SEM (cell line): Measurements from ENCODE around the genes FGB and FGG.

DNA sequence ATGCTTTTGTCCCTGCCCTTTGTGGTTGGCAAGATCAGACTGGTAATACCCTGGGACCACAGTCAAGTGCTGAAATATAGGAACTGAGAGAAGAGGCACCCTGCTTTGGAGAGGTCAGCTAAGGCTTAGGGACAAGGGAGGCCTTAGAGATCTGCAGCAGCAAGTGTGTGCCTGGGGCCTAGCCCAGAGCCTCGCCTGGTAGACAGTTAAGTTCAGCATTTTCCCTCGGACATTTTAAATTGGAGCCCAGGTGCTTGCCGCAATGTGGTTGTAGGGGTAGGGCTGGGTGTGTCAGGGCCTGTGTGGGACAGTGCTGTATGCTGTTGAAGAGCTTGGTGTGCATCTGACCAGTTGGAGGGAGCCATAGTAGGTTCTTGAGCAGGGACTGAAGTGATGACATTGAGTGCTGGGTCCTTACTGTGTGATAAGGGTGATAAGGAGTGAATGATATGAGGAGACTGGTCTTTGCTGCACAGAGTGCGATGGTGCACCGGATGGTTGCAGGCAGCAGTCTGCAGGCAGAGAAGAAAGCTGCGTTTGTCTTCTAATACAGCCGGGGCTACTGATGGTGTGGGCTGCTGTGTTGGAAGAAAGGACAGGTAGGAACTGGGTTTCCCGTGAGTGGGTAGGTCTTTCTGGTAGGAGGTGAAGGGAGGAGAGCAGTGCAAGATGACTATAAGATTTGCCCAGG lies 6.8 kb downstream of the TMEM131L start:
- PRO-cap, result no peak

- PRO-cap, result no peak
Measured at GRCh38 chr4:153532504-153532981, 66.4 kb downstream of the TMEM131L start.

DNA sequence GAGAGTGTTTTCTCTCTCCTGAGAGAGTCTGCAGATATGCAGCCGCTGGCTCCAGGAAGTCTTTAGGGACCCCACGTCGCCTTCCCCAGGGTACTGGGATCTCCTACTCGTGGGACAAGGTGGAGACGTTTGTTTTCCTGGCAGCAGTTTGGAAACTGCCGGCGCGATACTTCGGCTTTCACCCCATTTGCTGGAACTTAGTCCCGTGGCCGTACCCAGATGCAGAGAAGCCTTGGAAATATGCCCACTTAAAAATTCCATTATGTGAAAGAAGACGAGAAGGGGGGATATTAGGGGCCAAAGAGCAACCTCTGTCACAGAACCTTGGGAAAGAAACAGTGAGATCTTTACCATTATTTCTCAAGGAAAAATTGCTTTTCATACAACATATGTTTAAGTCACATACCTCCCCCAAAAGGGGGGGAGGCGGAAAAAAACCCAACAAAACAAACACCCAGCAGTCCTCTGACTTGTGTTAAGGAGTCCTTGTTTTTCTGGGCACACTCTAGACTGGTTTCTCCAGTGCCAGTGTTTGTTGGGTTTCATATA lies 72.7 kb downstream of the TMEM131L start:
- PRO-cap, result no peak

GRCh38 chr4:153554701-153555122 lies 88.6 kb downstream of the TMEM131L start:
- PRO-cap, result no peak

GRCh38 chr4:153781783-153782467 lies 7.0 kb downstream of the SFRP2 start:
- PRO-cap, result no peak

DNA sequence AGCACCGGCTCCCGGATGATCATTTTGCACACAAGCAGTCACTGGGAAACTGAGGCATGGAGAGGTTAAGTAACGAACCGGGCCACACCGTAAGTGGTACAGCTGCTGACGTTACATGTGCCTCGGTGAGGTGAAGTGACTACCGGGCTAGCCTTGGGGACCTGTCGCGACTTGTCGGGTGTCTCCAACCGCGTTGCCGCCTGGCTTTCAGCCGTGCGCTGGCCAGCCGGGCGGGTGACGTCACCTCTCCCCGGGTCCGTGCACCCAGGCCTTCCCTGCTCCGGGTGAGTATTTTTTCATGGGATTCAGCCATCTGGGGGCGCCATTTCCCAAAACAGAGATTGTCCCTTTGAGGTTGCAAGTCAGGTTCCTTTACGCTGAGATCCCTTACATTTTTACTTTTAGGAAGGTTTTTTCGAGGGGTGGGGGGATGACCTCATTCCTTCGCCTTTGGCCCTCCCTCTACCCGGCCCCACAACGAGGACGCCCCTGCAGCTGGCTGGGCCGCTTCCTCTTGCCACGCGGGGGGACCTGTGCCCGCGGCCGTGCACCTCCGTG lies 3.4 kb upstream of the SFRP2 start:
- PRO-cap, result no peak

DNA sequence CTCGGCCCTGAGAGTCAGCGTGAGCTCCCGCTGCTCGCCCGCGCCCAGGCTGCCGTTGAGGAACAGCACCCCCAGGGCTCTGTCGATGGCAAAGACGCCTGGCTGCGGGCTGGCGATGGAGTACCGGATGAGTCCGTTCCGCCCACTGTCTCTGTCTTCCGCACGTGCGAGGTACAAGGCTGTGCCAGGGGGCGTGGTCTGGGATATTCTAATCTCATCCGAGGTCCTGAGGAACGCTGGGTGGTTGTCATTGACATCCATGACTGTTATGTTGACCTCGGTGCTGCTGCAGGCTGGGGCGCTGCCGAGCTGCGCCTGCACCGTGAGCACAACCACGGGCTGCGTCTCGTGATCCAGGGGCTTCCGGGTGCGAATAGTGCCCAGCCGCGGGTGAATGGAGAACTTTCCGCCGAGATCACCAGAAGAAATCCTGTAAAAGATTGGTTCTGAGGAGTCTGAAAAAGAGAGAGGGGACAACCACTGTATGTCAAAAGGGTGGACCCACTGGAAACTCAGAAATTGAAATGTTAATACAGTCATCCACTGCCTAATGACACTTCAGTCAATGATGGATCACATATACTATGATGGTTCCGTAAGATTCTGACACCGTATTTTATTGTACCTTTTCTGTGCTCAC lies 158.4 kb downstream of the DCHS2 start:
- PRO-cap, result bidirectional peak, plus-strand start at position 370 of the sequence, minus-strand start at position 96 of the sequence

- PRO-cap, result no peak
Measured at GRCh38 chr4:154406916-154407115, 84.8 kb downstream of the DCHS2 start.

DNA sequence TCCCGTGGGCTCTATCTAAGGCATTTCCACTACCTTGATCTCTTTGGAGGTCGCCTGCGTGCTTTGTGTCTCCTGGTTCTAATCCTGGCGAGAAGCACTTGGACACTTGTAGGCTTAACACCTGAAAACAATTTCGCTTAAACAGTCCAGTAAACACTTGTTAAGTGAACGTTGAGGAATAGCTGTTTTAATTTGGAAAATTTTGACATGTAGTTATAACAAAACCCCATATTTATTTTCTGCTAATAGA lies 416 bp upstream of the PLRG1 start:
- PRO-cap, result no peak

DNA sequence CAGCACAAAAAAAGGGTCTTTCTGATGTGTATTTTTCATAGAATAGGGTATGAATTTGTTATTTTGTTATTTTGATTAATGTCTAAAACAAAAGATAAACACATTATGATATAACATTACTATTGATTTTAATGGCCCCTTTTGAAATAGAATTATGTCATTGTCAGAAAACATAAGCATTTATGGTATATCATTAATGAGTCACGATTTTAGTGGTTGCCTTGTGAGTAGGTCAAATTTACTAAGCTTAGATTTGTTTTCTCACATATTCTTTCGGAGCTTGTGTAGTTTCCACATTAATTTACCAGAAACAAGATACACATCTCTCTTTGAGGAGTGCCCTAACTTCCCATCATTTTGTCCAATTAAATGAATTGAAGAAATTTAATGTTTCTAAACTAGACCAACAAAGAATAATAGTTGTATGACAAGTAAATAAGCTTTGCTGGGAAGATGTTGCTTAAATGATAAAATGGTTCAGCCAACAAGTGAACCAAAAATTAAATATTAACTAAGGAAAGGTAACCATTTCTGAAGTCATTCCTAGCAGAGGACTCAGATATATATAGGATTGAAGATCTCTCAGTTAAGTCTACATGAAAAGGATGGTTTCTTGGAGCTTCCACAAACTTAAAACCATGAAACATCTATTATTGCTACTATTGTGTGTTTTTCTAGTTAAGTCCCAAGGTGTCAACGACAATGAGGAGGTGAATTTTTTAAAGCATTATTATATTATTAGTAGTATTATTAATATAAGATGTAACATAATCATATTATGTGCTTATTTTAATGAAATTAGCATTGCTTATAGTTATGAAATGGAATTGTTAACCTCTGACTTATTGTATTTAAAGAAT lies at the start of gene FGB:
TSS of gene FGB (plus strand) at position 589 of the 860 bp plus-strand sequence.
- PRO-cap, result no peak

- PRO-cap, result no peak
Measured at GRCh38 chr4:154570078-154570721, 7.4 kb downstream of the FGB start.

DNA sequence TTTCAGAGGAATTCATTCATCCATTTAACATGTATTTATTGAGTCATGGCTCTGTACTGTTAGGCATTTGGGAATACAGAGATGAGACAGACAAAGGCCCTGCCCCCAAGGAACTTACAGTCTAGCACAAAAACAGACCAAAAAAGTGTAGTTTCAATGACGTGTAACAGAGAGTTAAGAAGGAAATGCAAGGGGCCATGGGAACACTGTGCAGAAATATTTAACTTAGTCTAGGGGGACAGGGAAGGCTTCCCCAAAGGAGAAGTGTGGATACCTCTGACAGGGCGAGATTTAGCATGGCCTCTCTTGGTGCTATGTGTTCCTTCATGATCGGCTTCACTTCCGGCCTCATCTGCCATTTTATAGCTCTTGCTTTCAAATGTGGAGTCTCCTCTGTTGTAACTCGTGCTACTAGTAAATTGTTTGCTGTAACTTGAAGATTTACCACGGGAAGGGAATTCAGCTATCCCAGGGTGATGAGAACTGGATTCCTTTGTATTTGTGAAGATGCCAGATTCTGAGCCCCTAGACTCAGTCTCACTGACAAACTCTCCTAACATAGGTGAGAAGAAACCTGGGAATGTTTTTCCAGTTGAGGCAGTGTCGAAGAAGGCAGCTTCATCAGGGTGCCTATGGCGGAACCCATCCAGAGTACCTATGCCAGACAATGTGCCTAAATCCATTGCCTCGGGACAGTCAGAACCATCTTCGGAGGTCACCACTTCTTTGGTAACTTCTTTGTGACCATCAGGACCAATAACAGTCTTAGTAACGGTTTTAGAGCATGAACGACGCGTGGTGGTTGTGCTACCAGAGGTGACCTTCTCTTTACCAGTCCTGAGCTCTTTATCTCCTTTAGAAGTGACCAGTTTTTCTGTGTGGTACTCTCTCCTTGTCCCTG lies 5.0 kb downstream of the FGA start:
- PRO-cap, result no peak

DNA sequence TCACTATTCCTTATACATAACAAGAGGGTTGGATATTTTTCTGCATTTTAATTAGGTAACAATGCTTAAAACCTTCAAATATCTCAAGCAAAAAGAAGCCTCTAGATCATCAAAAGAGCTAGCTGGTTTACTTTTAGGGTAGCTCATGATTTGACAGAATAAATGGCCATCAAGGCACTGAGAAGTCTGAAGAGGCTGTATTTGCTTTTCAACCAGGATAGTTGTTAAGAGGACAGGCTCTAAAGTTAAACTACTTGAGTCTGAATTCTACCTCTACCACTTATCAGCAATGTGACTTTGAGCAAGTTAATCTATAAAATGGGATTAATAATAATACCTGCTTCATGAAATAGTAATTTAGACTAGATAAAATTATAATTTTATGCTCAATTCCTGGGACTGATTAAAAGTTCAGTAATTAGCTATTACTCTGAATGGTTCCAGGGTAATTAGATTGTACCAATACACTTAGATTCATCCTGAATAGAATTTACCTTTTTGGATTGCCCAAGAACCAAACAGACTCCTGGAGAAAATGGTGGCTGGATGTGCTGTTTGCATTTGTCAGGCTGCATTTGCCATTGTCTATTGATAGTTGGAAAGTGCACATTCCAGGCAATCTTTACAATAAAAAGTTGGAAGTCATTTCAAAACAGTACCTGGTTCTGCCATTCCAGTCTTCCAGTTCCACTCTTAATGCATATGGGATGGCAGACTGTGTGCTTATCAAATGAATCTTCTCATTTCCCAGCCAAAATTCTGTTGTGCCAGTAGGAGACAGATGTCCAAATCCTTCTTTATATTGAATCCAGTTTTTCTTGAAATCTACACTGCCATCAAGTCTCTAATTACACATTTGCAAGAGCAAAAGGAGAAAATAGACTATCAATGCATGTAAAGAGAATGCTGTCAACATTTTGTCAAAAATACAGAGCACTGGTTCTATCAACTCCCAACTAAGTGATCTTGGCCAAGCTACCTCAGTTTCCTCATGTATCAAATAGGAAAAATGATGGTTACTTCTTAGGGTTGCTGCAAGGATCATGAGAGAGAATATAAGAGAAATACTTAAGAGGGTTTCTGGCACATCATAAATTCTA lies 4.3 kb downstream of the FGG start:
- PRO-cap, result no peak

DNA sequence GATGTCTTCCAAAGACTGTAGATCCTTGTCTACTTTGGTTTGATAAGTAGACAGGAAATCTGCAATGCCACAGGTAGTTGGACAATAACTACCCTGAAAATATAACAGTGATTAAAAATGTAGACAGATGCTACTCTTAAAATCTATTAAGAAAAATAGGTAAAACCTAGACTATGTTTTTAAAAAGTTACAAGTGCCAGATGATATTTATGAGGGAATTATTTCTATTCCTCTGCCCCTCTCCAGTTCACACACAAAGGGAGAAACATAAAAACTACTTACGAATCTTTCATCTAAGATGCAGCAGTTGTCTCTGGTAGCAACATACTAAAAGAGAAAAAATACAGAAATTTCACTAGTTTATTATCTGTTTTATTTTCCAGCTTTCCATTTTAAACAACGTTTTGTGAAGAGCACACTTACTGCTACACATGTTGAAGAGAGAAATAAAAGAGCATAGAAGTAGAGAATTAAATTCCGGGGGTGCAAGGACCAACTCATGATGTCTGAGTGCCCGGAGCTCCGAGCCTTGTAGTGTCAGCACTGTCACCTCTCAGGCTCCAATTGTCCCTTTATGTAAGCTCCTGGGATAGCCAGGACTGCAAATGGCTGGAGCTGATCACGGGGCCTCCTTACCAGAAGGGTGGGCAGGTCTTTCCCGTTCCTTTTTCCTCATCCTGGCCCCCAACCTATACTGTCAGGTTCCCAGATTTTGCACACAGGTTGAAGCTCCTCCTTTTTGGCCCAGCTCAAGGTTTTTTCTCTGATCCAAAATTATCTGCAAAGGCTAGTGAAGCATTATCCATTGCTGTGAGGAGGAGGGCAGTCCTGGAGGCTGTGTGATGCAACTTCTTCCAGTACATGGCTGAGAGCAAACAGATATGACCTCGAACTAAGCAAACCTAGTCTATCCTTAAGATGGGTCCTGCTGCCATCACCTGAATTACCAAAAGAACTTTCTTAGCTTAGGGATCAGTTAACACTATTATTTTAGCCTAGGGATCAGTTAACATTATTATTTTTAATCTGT lies at the start of gene FGG:
TSS of gene FGG (minus strand) at position 548 of the 1,030 bp plus-strand sequence.
- PRO-cap, result no peak

DNA sequence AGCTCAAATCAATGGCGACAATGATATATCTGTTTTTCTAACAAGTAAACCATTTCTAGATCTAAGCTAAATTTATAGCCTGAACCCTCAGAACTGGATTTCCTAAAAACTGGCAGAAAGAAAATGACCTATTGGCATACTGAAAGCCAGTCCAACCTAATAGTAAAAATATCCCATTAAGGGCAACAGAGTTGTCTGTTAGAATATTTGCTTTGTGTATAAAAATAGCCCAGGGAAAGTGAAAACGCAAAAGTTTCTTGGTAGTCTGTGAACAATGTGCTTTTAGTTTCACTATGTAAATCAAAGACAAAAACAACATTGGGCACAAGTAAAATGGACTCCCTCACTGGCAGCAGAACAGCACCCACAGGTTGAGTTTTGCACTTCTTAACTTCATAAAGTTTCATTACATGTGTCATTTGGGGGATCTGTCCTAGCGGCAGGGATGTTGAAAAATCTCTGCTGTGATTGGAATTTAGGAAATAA lies 4.2 kb upstream of the FGG start:
- PRO-cap, result unidirectional peak, plus-strand start at position 325 of the sequence

DNA sequence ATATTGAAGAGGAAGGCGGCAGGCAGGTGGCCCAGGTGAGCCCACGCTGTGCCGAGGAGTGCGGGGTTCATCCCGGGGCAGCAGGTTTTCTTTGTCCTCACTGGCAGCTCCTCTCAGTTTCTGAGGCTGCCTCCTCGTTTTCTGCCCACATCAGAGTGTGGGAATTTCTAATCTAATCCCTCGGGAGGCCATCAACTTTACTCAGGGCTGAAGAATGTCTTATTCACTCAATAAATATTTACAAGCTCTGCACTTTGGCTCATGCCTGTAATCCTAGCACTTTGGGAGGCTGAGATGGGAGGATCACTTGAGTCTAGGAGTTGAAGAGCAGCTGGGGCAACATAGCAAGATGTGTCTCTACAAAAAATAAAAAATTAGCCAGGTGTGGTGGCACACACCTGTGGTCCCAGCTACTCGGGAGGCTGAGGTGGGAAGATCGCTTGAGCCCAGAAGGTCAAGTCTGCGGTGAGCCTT lies 16.1 kb upstream of the MAP9 start:
- PRO-cap, result no peak

DNA sequence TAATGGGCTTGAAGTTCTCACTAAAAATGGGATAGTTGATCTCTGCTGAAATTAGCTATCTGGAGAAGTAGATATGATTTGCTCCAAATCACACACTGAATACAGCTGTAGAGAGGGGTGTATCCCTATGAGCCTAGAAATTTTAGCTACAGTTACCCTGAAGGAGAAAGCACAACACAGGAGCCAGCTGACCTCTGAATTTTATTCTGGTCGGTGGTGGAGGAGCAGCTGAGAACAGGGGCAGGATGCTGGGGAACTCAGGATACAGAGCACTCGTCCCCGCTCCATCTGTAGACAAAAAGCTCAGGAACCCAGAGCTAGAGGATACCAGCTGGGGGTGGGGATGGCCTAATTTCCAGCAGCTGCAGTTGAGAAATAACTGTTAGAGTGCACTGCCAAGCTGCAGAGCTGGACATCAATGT lies 122.2 kb upstream of the GUCY1A1 start:
- PRO-cap, result no peak

DNA sequence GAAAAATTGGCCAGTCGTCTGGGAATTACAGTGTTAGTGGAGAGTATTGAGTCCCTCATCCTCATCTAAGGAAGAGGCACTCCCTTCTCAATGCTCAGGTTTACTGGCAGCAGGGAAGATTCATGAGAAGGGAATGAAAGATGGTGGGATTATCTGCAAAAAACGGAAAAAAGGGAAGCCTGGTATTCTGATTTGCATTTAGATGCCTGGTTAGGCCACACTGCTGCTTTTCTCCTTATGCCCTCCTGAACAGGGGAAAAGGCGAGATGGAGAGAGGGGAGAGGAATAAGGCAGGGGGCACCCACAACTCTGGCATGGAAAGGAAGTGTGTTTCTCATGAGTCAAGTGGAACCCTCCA lies 5.4 kb upstream of the CTSO start:
- PRO-cap, result no peak

- PRO-cap, result no peak
Measured at GRCh38 chr4:156957318-156957960, 14.2 kb downstream of the PDGFC start.

DNA sequence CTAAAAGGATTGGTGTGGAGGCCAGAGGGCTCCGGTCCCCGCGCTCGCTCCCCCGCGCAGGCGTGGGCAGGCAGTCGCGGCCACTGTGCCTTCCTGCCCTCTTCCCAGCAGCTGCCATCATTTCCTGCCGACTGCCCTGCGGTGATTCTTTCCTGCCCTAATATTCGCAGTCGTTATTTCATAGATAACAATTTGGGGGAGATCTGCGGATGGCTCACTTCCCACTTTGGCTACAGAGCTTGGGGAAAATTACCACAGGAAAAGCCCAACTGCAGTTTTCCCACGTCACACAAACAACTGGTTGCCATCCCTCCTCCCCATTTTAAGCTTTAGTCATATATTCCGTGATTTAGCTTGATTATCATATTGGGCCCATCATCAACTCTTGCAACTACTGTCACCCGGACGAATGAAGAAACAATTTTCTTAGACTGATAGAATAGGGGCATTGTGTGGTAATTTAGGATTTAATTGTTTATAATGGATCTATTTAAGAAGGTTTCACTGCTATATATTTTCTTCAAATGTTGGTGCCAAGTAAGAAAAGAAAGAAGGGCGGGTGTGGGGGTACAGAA lies 2.4 kb downstream of the GRIA2 start:
- PRO-cap, result no peak